Skin of body (tissue), 2 donors: Measurements from ENCODE around the gene ADAMTS20.

DNA sequence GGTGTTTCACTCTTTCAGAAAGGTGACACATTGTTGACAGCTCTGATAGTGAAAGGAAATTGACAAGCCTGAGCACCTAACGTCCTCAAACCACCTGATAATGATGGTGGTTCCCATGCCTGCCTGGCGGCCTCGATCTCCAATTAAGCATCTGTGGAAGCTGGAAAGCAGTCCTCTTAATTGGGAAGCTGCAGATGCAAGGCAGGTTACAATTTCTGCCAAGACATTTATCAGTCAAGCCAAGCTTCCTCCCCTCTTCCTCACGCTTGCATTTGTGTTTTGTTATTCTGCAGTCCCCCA is 288.5 kb downstream of the PDZRN4 start:
- RAMPAGE, long total RNA: no peak

- RAMPAGE, long total RNA: no peak
These were observed 120.6 kb downstream of the GXYLT1 start for GRCh38 chr12:42024141-42024491.

DNA sequence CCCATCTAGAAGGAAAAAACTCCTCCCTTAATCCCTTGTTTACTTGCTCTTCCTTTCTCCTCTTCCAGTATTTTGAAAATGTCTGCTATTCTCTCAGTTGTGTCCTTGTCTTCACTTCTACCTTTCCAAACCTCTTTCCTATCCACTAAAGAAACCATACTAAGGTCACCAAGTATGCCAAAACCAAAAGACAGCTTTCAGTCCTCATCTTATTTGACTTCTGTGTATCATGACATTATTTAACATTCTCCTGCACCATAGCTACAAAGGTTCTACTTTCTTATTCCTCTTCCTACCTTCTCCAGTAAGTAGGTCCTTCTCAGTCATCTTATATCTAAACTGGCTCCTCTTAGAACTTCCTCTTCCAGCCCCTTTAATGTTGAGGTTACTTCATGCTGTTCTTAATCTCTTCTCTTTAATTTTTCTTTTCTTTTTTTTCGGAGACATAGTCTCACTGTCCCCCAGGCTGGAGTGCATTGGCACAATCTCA is 24.4 kb upstream of the GXYLT1 start:
- RAMPAGE, long total RNA: no peak

- RAMPAGE, long total RNA: no peak
These were observed 38.3 kb downstream of the PPHLN1 start for GRCh38 chr12:42364344-42364591.

- RAMPAGE, long total RNA: no peak
These were observed 62.1 kb downstream of the PPHLN1 start for GRCh38 chr12:42387935-42388508.

- RAMPAGE, long total RNA: no peak
These were observed 107.8 kb downstream of the PPHLN1 start for GRCh38 chr12:42433781-42434226.

DNA sequence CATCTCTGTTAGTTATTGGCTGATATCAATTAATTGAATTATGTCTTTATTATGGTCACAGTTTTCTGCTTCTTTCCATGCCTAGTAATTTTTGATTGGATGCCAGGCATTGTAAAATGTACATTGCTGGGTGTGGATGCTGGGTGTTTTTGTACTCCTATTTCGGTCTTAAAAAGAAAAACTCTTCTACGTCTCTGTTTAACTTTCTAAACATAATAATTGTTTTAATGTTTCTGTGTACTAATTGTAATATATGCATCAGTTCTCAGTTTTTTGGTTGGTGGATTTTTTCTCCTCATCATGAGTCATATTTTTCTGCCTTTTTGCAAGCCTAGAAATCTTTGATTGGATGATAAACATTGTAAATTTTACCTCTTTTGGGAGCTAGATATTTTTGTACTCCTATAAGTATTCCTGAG is 296.2 kb upstream of the PRICKLE1 start:
- RAMPAGE, long total RNA: no peak

DNA sequence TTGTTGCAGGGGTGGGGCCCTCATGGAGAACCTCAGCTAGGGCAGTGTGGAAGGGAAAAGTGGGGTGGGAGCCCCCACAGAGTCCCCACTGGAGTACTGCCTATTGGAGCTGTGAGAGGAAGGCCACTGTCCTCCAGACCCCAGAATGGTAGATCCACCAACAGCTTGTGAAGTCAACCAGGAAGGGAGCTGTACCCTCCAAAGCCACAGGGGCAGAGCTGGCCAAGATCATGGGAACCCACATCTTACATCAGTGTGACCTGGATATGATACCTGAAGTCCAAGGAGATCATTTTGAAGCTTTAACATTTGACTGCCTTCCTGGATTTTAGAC is 466.7 kb downstream of the ADAMTS20 start:
- RAMPAGE, long total RNA: no peak

DNA sequence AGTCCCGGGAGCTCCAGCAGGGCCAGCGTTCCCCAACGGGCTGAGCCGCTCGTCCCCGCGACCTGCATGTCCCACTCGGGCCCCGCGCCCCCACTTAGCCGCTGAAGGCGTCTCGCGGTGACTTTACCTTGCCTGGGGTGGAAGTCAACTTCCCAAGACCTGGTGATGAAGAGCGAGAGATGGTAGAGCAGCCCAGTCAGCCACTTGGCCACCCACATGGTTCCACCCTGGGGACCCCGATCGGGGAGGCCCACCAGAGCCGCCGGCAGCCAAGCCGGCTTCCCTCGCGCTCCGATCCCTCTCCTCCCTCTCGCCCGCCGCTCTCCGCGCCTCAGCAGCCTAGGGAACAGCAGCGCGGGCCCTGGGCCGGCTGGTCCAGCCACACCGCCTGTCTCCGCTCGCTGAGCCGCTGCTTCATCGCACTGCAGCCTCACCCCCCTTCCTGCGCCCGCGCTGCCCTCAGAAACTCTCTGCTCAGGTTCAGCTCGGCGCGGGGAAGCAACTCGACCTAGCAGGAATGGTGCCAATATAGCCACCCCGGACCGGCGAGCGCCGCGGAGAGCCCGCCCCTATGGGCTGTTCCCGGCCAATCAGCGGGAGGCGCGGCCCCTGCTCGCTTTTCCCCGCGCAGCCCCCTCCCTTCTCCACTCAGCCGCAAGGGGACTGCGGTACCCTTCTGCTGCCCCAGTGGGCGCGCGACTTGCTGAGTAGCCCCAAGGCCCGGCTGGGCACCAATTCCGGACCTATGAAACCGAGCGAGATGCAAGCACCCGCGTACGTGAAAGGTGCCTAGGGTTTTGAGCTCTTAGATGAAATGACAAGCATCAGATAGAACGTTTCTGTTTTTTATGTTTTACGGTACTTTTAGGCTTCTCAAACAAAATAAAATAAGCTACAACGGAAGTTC is at the start of gene ADAMTS20:
Gene ADAMTS20 (minus strand): TSS at position 500 of the 907 bp plus-strand sequence.
- RAMPAGE, long total RNA: no peak

- RAMPAGE, long total RNA: no peak
These were observed 56.7 kb downstream of the TMEM117 start for GRCh38 chr12:43892375-43893218.

DNA sequence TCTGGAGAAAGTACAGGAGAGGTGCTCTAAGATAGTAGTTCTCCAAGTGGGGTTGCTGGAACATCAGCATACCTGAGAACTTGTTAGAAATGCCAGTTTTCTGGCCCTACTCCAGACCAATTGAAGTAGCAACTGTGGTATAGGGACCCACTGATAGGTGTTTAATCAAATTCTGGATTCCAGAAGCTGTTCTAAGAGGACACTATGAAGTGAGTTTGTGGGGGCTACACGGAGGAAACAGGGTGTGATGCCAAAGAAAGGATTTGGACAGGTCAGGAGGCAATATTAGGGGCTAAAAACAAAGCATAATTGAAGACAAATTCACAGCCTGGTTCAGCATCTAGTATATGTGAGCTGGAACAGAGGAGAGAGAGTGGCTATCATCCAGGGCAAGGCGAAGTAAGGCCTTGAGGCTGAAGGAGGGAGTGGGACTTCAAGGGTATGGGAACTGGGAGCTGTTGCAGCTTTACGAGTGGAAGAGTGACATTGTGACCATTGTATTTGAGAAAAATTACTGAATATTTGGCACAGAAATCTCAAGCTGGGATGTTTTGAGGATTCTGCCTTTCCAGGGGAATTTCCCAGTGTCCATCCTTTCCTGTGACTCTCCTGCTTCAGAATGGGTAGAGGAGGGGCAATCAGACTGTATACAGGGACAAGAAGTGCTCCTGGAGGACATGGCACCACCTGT is 165.6 kb downstream of the TMEM117 start:
- RAMPAGE, long total RNA: no peak

GRCh38 chr12:45289956-45290706 is 74.2 kb downstream of the ANO6 start:
- RAMPAGE, long total RNA: no peak

GRCh38 chr12:45292349-45293284 is 76.7 kb downstream of the ANO6 start:
- RAMPAGE, long total RNA: no peak

DNA sequence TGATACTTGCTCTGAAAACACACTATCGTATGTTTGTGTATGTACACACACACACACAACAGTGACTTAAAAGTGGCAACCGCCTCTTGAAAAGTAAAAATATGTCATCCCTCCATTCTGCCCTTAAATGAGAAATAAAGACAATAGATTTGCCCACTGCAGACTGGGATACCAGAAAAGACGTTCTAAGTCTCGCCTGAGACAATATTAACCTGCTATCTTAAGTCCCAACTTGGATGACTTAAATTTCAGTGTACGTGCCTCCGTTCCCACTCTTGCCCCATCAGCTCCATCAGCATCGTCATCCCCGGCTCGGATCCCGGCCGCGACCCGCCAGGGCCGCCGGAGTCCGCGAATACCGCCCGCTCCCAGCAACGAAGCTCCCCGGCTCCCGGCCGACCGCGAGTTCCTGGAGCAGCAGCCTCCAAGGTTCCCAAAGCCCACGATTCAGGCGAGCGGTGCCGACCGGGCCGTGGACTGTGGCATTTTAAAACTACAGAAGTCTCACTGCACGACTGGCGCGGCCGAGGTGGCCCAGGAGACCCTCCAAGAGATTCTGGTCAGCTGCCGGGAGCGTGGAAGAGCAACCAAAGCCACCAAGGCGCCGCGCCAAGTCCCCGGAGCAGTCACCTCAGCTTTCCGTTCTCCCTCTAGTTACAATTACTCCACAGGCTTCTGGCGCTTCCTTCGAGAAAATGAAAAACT is 2.7 kb upstream of the ARID2 start:
- RAMPAGE, long total RNA: no peak

DNA sequence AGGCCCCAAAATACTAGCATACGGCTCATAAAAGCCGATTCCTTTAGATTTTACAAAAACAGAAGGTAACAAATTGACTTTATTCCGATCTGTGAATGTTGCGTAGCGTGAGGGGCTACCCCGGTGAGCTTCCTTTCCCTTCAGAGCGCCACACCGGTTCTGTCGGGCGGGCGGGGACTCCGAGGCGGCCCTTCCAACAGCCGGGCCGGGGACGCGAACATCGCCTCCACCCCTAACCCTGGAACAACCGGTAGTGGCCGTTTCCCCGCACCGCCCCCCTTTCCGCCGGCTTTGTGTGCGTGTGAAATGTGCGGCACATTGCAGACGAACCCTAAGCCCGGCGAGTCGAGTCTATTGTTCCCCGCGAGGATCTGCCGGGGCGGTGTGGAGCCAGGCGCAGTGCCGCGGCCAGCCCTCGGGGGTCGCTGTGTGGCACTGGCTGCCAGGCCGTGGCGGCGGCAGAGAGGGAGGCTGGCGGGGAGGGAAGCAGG is 857 bp upstream of the ARID2 start:
- RAMPAGE, long total RNA: no peak

GRCh38 chr12:45743227-45744081 is 13.9 kb downstream of the ARID2 start:
- RAMPAGE, long total RNA: no peak

DNA sequence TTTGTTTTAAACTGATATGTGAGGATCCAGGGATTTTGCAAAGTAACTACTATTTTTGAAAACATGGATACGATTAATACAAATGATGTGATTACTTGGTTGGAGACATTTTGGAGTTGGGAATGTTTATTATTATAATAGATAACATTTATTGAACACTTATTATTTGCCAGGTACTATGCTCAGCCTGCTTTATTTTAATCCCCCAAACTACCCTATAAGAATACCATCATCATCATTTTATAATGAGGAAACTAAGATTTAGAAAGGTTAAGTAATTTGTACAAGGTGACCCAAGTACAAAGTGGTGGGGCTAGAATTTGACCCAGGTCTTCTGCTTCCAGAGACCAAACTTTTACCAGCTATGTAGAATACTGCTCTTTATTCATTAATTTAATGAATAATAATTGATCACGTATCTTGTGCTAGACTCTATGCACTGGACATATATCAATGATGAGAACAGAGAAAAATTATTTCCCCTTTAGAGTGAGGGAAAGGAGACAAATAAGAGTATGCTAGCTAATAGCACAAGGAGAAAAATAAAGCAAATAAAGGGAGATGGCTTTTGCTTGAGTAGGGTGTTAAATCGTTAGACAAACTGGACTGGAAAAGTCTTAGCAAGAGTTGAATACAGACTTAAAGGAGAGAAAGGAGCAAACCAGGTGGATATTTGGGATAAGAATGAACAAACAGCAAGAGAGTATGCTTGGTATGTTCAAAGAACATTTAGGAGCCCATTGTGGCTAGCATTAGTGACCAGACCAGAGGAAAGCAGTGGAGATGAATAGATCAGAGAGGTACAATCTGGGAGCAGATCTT is 21.3 kb downstream of the ARID2 start:
- RAMPAGE, long total RNA: no peak

DNA sequence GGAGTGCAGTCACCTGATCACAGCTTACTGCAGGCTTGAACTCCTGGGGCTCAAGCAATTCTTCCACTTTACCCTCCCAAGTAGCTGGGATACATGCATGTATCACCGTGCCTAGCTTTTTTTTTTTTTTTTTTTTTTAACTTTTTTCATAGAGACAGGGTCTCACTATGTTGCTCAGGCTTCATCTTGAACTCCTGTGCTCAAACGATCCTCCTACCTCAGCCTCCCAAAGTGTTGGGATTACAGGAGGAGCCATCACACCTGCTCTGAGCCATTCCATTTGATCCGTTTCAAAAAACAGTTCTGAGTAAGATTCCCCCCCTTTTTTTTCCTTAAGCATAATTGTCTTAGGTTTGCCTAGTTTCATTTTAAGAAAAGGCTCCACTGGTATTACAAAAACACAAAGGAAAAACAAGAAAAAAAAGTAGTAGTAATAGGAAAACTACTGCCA is 35.7 kb downstream of the SCAF11 start:
- RAMPAGE, long total RNA: no peak

DNA sequence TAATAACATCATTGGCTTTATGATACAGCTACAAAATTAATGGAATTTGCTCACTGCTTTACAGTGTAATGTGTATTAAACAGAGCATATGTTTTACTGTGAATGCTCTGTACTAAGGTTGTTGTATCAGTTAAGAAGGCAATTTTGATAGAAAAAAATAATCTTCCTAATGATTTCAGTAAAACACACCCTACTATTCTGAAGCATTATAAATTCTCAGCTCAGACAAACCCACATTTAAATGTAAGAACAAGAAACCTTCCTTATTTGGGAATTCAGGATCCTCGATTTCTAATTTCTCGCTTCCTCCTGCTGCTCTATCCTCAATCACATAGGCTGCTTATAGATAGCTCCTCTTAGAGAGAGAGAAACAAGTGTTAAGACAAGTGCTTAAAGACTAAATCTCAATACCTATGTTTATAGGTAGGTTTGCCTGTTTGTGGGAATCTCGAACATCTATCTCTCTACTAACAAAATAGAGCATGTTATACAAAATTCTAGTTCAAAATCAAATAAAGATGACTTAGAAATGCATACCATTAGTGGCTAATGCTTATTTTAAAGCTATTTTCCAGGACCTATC is 34.4 kb downstream of the SCAF11 start:
- RAMPAGE, long total RNA: no peak

DNA sequence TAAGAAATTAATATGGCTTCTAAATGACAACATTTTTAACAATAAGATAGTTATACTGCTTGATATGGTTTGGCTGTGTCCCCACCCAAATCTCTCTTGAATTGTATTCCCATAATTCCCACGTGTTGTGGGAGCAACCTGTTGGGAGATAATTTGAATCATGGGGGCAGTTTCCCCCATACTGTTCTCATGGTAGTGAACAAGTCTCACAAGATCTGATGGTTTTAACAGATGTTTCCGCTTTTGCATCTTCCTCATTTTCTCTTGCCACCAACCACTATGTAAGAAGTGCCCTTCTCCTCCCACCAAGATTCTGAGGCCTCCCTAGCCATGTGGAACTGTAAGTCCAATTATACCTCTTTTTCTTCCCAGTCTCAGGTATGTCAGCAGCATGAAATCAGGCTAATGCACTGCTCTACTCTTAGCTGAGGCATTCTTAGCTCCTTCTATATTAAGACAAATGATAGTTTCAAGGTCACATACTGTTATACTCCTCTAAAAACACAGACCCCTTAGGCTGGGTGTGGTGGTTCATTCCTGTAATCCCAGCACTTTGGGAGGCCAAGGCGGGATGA is 3.7 kb downstream of the SCAF11 start:
- RAMPAGE, long total RNA: no peak